Body of pancreas (tissue), 2 donors: ENCODE results near the genes FAF1, OSBPL9 and NRDC.

DNA sequence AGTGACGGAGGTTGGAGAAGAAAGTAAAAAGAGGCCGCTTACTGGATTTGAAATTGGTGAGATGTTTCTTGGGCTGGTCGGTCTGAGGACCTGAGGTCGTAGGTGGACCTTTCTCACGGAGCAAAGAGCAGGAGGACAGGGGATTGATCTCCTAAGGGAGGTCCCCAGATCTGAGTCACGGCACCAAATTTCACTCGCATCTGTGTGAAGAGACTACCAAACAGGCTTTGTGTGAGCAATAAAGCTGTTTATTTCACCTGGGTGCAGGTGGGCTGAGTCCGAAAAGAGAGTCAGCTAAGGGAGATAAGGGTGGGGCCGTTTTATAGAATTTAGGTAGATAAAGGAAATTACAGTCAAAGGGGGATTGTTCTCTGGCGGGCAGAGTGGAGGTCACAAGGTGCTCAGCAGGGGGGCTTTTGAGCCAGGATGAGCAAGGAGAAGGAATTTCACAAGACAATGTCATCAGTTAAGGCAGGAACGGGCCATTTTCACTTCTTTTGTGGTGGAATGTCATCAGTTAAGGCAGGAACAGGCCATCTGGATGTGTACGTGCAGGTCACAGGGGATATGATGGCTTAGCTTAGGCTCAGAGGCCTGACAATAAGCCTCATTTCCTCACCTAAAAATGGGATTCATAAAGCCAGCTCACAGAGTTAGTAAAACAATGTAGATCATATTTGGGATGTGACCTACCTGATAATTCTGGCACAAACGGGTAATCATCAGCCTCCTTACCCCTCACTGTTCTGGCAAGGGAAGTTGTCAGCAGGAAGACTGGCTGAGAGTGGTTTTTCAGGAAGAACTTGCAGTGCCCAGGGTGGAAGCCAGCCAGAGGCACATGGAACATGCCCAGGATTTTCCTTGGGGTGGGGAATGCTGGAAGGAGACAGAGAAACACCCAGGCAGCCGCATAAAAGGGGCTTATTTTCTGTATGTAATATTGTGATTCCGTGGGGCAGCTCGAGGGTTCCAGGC, 8.0 kb upstream of the SLC5A9 start:
- PRO-cap, result no peak
- RAMPAGE, long total RNA, 2 experiments, result no peak in any of the 2 experiments

DNA sequence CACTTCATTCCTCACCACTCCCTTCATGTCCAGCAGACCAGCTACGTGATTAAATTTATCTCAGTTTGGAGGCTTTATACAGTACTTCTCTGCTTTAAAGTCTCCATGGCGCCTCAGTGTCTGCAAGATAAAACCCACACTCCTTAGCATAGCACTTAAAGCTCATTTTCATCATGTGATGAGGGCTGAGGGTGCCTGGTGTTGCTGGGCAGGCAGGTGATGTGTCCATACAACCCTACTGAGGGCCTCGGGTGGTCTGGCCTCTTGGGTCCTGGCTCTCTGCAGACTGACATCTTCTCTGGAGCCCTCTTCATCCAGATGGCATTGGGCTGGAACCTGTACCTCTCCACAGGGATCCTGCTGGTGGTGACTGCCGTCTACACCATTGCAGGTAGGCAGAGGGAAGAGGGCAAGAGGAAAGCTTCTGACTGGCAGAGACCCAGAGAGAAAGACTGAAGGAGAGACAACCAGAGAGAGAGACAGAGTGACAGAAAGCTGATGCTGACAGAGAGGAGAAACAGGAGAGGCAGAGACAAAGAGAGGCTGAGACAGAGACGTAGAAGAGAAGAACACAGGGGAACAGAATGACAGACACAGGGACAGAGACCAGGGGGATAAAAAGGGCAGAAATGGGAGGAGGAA, 7.9 kb downstream of the SLC5A9 start:
- PRO-cap, result no peak
- RAMPAGE, long total RNA, 2 experiments, result no peak in any of the 2 experiments

- PRO-cap, result no peak
- RAMPAGE, long total RNA, 2 experiments, result no peak in any of the 2 experiments
These were observed 11.3 kb upstream of the ELAVL4 start for GRCh38 chr1:50097445-50097817.

DNA sequence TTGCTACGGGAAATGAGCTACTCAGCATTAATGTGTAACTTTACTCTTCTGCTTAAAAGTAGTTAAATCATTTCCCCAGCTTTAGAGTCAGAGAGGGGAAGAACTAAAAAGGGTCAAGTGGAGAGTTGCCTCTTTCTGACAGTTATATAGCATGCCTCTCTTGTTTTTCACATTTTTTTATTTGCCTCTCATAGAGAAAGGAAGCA, 10.2 kb upstream of the ELAVL4 start:
- PRO-cap, result no peak
- RAMPAGE, long total RNA, 2 experiments, result no peak in any of the 2 experiments

DNA sequence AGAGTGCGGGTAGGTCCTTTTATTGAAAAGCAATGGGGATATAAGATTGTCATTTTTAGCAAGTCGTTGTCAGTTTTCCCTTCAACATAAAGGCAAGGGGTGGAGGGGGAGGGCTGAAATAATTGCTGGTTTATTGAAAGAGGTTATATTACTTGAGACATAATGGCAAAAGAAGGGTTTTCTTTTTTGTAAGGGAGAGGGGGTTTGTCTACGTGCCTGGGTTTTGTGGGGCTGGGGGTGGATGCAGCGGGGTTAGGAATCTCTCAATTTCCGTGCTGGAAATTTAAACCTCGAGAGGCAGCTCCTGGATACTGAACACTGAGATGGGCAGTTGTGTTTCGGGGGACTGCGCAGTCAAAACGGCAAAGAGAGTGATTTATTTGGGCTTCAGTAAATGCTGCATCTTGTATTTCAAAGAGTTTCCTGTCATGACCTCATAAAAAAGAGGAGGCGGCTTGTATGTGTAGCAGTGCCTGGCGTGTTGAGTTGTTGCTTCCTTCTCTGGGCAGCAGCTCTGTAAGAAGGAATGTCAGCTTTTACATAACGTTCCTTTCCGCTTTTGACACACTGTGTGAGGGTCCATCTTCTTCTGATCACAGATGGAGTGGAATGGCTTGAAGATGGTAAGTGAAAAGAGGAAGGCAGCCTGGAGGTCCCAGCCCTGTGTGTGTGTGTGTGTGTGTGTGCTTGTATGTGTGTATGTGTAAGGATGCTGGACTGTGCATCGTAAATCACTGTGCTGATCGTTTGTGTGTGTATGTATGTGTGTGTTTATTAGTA, 812 bp downstream of the ELAVL4 start:
- PRO-cap, result no peak
- RAMPAGE, long total RNA, 2 experiments, result no peak in any of the 2 experiments

DNA sequence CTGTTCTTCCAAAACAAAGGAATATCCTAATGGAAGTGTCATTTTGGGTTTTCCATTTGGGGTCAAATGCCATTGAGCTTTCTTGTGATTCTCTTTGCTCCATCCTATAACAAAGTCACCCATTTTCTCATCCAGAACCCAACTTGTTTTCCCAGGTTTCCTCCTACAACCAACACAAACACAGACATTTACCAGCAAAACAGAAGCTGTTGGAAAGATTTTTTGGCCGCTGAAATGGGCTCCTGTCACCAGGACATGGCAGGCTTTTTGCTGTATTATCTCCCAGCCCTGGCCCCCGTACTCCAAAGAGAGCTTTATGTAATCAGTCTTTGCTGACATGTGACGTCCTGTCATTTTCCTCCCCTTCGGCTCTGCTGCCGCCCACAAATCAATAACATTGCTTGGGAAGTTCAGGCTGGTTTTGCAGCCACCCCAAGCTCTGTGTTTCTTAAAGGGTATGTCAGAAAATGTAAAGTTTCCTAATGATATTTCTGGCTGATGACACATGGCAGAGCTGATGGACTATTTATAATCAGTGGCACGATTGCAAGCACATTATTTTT, 66.9 kb downstream of the ELAVL4 start:
- PRO-cap, result no peak
- RAMPAGE, long total RNA, 2 experiments, result no peak in any of the 2 experiments

DNA sequence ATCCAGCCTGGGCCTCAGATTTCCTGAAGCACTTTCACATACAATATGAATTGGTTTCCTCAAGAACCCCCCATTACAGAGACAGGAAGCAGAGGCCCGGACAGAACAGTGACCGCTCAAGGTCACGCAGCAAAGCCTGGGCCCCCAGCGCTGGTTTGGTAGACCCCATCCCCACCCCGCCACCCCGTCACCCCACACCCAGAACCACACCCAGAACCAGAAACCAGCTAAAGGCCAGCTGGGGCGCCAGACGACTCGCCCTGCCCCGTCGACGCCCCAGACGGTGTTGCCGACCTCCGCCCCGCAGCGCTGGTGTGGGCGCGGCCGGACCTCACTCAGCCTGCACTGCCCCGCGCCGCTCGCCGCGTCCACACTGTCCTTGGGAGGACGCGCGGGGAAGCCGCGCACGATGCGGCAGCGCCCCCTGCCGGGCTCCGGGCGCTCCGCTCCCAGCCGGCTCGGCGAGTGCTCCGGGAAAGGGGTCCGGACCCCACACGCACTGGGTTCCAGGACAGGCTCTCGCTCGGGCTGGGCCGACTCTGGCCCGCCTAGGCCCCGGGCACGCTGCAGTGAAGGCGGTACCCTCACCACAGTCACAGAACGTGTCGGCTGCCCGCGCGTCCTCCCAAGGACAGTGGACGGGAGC, 90.4 kb downstream of the DMRTA2 start:
- PRO-cap, result no peak
- RAMPAGE, long total RNA, 2 experiments, result no peak in any of the 2 experiments

- PRO-cap, result no peak
- RAMPAGE, long total RNA, 2 experiments, result start-site peak on the minus strand in 1 of 2 experiments, at chr1:50906886-50906999 at its widest, 12 reads per replicate
These were observed 53.3 kb downstream of the FAF1 start for GRCh38 chr1:50906549-50907459.

DNA sequence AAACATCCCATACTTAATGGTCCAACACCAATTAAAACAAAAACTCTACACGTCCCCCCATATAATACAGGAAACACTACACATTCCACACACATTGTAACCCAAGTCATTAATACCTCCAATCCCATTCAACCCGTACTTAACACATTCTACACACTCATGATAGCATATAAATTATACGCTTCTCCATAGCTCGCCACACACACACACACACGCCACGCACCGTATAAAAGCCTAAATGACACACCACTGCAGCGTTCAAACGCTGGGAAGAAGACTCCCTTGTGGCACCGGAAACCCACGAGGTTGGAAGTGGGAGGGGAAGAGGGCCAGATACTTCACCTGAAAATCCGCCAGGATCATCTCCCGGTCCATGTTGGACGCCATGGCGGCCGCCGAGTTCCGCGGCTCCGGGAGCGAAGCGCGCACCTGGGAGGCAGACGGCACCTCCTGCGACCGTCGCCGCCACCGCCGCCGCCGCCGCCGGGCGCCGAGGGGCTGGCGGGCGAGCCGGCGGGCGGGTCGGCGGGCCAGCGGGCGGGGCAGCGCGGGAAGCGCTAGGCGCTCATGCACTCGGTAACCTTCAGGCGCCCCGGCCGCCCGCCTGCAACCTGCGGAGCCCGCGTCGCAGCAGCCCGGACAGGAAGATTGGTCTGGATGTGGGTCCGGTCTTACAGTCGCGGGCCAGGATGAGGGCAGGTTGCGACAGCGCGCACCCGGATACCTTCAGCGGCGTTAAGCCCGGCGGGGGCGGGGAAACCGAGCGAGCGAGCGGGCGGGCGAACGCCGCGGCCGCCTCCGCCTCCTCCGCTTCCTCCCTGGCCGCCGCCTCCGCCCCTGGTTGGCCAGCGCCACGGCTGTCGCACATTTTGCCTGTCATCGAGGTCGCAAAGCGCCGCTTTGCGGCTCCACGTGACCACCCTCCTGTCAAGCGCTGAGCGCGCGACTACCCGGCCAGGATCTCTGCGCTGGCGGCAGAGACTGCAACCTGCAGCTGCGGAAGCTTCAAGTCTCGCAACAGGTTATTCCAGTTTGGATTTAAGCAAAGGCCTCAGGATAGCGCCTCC, at the start of gene FAF1:
Gene FAF1 (minus strand): TSS at position 843 of the 1,067 bp plus-strand sequence.
- PRO-cap, result bidirectional peak, plus-strand start at position 977 of the sequence, minus-strand start at position 820 of the sequence; unidirectional peak, minus-strand start at position 1,014 of the sequence
- RAMPAGE, long total RNA, 2 experiments, result start-site peak on the minus strand in 2 of 2 experiments, centred at positions 407 to 856 of the sequence, 6 to 28 reads per replicate

- PRO-cap, result no peak
- RAMPAGE, long total RNA, 2 experiments, result no peak in any of the 2 experiments
These were observed 28.5 kb downstream of the RNF11 start for GRCh38 chr1:51264451-51265054.

DNA sequence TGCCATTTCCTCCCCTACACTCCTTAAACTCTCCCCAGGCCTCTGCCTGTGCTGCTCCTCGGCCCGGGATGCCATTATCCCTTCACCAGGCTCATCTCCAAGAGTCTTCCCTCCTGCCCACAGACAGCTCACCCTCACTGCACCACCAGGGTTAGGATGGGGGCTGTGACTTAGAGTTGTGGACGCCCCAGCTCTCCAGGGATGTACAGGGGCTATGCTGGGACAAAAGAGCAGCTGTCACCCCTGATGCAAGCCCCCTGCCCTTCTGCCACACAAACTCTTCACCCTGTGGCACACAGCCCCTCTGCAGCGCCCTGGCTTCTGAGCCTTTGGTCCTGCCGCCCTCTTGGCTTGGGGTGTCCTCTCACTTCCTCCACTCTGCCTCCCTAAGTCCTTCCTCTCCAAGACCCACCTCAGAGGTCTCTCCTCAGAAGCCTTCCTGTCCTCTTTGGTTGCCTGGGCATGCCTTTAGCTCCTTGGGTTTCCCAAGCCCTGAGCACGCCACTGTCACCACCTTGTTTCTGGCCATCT, 31.9 kb downstream of the TTC39A start:
- PRO-cap, result no peak
- RAMPAGE, long total RNA, 2 experiments, result no peak in any of the 2 experiments

- PRO-cap, result no peak
- RAMPAGE, long total RNA, 2 experiments, result no peak in any of the 2 experiments
These were observed 4.4 kb upstream of the TTC39A start for GRCh38 chr1:51334746-51335262.

DNA sequence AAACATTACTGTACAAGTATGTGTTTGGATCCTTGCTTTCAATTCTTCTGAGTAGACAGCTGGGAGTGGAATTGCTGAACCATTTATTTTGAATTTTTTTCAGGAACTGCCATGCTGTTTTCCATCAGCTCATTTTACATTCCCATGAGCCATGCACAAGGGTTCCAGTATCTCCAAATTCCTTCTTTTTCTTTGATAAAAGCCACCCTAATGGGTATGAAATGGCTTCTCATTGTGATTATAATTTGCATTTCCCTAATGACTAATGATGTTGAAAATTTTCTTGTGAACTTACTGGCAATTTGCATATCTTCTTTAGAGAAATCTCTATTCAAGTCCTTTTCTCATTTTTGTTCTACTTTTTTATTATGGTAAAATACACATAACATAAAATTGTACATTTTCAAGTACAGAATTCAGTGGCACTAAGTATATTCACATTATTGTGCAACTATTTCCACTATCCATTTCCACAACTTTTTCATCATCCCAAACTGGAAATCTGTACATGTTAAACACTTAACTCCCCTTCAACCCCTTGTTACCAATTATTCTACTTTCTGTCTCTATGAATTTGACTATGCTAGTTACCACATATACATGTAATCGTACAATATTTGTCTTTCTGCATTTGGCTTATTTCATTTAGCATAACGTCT, 19.5 kb downstream of the EPS15 start:
- PRO-cap, result no peak
- RAMPAGE, long total RNA, 2 experiments, result no peak in any of the 2 experiments

- PRO-cap, result no peak
- RAMPAGE, long total RNA, 2 experiments, result no peak in any of the 2 experiments
These were observed 47.3 kb upstream of the OSBPL9 start for GRCh38 chr1:51569358-51570202.

DNA sequence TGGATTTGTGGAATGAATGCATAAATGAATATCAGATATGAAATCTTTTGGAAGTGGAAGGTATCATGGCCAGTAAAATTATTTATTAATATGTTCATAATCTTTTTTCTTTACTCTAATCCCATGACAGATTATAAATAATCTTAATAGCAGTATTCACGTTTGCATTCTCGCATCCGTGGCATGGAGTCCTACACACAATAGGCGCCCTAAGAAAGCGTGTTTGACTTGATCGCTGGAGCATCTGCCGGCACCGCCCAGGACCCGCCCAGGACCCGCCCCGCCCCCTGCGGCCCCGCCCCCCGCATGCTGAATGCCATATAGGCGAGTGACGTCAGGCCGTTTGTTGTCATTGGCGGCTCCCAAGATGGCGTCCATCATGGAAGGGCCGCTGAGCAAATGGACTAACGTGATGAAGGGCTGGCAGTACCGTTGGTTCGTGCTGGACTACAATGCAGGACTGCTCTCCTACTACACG, at the start of gene OSBPL9:
Gene OSBPL9 (plus strand): TSS at position 349 of the 478 bp plus-strand sequence.
- PRO-cap, result bidirectional peak, plus-strand start at position 352 of the sequence, minus-strand start at position 179 of the sequence
- RAMPAGE, long total RNA, 2 experiments, result start-site peak on the plus strand in 2 of 2 experiments, centred at positions 353 to 363 of the sequence, 26 to 510 reads per replicate

DNA sequence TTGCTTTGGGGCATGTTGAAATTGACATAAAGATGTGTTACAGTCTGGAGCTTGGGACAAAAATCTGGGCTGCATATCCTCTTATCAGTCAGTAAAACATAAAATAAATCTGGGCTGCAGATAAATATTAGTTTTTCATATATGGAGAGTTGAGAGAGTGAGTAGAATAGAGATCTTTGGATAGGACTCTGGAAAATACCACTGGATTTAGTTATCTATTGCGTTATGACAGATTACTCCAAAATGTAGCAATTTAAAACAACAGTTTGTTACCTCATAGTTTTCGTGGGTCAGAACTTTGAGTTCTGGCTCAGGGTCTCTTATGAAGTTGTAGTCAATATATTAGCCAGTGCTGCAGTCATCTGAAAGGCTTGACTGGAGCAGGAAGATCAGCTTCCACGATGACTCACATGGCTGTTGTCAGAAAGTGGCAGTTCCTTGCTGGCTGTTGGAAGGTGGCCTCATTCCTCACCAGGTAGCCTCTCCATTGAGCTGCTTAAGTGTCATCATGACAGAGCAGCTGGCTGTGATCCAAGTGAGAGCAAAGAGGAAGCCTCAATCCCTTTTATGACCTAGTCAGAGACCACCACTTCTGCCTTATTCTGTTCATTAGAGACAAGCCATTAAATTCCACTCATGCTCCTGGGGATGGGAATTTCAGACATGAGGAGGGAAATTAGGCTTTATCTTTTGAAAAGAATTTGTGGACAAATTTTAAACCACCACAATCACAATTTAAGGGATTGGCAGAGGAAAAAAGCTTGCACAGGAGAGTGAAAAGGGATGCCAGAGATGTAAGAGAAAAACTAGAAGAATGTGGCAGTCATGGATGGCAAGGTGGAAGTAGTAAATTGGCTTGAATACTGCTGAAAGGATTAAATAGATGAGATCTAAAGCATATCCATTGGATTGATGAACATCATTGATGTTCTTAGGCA, 5.6 kb downstream of the OSBPL9 start:
- PRO-cap, result no peak
- RAMPAGE, long total RNA, 2 experiments, result no peak in any of the 2 experiments

- PRO-cap, result no peak
- RAMPAGE, long total RNA, 2 experiments, result no peak in any of the 2 experiments
These were observed 44.4 kb downstream of the OSBPL9 start for GRCh38 chr1:51661321-51661668.

GRCh38 chr1:51877786-51878843, at the start of gene NRDC:
Gene NRDC (minus strand): TSS chr1:51878727.
- PRO-cap, result bidirectional peak, plus-strand start at chr1:51878566, minus-strand start at chr1:51878597; bidirectional peak, plus-strand start at chr1:51878964, minus-strand start at chr1:51878675
- RAMPAGE, long total RNA, 2 experiments, result start-site peak on the minus strand in 2 of 2 experiments, at chr1:51878645-51878728 at its widest, 27 to 525 reads per replicate

DNA sequence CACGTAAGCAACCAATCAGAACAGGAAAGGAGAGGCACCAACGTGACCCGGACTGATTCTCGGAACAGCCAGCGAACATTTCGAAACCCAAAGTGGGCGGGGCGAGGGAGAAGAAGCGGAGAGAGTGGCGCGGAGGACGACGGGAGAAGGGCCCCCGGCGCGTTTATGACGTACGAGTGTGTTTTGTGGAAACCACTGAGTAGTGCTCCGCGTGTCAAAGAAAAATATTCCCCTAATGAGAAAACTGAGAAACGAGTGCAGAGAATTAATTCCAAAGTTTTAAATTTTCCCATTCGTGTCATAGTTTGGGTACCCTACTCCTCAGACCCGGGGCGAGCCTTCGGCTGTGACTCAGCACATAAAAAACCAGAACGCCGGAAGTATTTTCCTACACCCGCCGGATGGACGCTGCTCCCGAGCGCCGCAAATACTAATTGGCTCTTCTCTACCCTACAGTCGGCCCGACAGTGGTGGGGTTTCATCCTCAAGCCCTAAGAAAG, 367 bp upstream of the NRDC start:
- PRO-cap, result bidirectional peak, plus-strand start at position 121 of the sequence, minus-strand start outside the sequence; bidirectional peak, plus-strand start at position 389 of the sequence, minus-strand start at position 360 of the sequence
- RAMPAGE, long total RNA, 2 experiments, result no peak in any of the 2 experiments

GRCh38 chr1:52184900-52185158, 42.9 kb downstream of the ZFYVE9 start:
- PRO-cap, result no peak
- RAMPAGE, long total RNA, 2 experiments, result no peak in any of the 2 experiments